OCI-LY7 (cell line): ENCODE results near the genes MTFR1L and TRIM63.

DNA sequence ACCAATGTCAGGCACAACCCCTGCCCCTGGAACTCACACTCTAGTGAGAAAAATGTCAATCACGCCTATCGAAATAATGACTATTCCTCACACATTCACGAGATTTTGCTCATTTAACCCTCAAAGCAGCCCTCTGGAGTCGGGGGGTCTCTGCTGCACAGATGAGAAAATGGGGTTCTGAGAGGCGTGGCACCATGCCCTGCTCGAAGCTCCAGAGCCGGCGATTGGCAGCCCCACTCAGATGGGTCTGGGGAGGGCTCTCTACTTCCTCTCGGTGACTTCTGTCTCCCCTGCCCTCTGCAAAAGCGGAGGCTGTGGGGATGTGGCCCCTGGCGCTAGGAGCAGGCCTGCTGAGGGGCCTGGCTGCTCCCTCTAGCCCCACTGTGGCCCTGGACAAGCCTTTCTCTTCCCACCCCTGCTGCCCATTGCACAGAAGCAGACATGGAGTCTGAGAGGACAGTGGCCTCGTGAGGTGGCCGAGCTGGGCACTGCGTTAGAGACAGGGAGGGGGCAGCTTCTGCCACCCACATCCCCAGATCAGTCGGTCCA is 90.4 kb upstream of the RUNX3 start:
- PRO-cap = no peak
- RAMPAGE, long total RNA = no peak

DNA sequence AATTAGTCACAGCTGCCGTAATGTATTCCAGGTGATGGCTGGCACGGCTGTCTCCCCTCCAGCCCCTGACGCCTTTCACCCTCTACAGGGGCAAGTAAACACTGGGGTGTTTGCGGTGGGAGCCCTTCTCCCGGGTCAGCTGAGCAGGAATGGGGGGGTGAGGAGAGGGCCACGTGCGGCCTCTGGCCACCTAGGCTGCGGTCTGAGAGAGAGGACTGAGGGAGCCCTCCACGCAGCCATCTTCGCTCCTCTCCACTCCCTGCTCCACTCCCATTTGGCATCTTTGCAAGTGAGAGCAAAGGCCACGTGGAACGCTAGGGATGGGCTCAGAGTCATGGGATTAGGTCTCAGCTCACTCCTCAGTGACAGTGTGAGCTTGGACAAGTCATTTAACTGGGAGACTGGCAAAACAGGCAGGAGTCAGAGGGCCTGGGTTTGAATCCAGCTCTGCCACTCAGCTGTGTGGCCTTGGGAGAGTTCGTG is 125.1 kb downstream of the SYF2 start:
- PRO-cap = no peak
- RAMPAGE, long total RNA = no peak

DNA sequence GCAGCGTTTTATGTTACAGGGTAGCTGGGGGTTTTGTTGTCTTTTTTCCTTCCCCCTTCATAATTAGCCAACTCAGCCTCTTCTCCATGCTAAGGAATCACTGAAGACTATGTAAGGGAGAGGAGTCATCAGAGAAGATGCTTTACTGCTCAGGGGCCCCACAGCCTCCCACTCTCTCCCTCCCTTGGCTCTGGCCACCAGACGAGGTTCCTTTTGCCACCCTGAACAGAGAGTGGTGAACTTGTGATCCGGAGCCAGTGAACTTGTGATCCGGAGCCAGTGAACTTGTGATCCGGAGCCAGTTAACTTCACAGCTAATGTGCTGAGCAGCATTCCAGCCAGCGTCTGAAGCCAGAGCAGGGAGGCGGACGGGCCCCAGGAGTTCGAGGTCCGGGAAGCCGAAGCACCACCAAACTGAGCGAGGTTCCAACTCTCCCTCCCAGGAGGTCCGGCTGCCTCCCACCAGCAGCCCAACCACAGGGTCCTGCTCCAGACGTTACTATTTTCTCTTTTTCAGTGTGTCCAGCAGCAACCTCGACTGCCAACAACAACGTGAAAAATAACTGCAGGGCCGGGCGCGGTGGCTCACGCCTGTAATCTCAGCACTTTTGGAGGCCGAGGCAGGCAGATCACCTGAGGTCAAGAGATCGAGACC is 85.9 kb downstream of the SYF2 start:
- PRO-cap = no peak
- RAMPAGE, long total RNA = no peak

GRCh38 chr1:25198650-25199142 is 33.6 kb downstream of the SYF2 start:
- PRO-cap = no peak
- RAMPAGE, long total RNA = no peak

GRCh38 chr1:25218732-25219820 is 13.2 kb downstream of the SYF2 start:
- PRO-cap = no peak
- RAMPAGE, long total RNA = no peak

DNA sequence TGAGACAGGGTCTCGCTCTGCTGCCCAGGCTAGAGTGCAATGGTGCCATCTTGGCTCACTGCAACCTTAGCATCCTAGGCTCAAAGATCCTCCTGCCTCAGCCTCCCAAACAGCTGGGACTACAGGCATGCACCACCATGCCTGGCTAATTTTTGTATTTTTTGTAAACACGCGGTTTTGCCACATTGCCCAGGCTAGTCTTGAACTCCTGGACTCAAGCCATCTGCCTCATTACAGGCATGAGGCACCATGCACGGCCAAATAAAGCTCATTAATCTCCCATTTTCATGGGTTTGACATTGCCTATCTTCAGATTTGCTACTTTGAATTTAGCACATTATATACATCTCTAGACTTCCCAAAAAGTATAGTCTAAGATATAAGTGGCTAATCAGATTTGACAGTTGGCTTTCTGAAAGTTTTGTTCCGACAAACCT is 2.5 kb downstream of the RSRP1 start:
- PRO-cap = no peak
- RAMPAGE, long total RNA = no peak

GRCh38 chr1:25334578-25334849 is 3.6 kb upstream of the TMEM50A start:
- PRO-cap = no peak
- RAMPAGE, long total RNA = no peak

- PRO-cap = unidirectional peak, minus-strand start at chr1:25338855
- RAMPAGE, long total RNA = no peak
Measured at GRCh38 chr1:25338744-25339427, 752 bp downstream of the TMEM50A start.

DNA sequence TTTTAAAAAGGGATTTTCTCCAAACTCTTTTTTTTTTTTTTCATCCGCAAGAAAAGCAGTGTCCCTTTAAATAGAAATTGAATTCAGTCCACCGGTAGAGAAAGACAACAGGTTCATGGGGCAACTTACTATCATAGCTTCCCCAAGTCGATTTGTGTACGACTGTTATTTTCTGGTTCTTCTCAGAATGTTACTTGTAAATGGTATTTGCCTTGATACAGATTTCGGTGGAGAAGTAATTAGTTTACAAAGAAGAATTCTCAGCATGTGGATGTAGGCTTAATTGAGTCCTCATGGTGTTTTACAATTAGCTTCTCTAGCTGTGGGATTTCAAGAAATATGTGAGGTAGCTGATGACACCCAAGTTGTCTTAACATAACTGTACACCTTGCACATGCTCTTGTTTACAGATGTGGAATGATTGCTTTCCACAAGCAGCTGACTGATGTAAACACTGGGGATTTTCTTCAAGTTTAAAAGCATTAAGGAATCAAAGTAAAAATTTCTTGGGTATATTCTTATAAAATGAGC is 1.3 kb downstream of the MACO1 start:
- PRO-cap = no peak
- RAMPAGE, long total RNA = no peak

- PRO-cap = no peak
- RAMPAGE, long total RNA = no peak
Measured at GRCh38 chr1:25568358-25568952, 25.0 kb downstream of the LDLRAP1 start.

DNA sequence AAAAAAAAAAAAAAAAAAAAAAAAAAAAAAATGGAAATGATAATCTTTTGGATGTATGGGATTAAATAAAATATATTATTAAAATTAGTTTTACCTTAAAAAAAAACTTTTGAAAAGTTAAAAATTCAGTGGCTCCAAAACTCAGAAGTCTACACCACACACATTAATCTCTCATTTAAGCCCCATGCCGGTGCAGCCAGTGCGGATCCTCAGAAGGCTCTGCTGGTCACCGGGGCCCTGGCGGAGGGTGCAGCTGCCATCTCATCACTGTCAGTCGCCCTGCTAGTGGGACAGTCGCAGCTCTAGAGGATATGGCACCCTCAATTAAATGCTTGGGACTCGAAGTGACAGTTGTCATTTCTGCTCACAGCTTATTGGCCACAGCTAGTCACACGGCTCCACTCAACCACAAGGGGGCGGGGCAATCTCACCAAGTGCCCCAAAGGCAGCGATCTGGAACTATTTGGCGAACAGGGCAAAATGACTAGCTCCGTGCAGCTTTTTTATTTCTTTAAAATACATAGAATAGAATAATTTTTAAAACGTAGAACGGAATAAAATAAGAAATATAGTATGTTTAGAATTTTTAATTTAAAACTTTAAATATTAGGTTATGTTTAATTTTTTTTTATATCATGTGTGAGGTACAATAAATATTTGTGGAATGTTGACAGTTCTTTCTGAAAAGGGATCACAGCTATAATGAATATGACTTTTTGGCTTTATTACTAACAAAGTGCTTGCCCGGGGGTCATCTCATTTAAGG is 8.0 kb upstream of the MAN1C1 start:
- PRO-cap = bidirectional peak, plus-strand start at position 272 of the sequence, minus-strand start at position 313 of the sequence
- RAMPAGE, long total RNA = no peak

DNA sequence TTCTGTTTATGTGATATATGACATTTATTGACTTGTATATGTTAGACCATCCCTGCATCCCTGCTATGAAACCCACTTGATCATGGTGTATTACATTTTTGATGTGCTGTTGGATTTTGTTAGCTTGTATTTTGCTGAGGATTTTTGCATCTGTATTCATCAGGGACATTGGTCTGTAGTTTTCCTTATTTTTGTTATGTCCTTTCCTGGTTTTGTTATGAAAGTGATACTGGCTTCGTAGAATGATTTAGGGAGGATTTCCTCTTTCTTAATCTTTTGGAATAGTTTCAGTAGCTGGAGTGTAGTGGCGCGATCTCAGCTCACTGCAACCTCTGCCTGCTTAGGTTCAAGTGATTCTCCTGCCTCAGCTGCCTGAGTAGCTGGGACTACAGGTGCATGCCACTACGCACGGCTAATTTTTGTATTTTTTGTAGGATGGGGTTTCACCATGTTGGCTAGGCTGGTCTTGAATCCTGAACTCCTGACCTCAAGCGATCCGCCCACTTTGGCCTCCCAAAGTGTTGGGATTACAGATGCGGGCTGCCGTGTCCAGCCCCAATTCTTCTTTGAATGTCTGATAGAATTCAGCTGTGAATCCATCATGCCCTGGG is 15.0 kb downstream of the MAN1C1 start:
- PRO-cap = no peak
- RAMPAGE, long total RNA = no peak

DNA sequence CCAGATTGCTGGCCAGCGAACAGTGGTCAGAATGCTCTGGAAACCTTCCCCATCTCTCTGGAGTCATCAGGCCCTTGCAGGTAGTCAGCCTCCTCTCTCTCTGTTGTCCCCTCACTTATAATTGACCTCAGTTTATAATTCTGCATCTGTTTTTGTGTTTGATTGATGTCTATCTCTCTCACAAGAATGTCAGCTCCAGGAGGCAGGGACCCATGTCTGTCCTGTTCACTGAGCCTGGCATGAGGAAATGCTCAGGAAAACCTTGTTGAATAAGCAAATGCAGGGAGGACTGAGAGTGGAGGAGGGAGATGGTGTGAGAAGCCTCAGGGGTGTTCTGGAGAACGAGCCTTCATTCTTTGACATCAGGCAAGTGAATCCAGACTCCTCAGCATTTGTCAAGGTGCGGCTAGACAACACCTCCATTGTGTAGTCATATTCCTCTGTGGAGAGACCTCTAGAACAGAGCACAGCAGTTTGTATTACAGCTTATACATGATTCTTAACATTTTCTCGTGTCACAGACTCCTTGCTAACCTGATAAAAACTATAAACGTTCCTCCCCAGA is 45.5 kb downstream of the MAN1C1 start:
- PRO-cap = no peak
- RAMPAGE, long total RNA = no peak

DNA sequence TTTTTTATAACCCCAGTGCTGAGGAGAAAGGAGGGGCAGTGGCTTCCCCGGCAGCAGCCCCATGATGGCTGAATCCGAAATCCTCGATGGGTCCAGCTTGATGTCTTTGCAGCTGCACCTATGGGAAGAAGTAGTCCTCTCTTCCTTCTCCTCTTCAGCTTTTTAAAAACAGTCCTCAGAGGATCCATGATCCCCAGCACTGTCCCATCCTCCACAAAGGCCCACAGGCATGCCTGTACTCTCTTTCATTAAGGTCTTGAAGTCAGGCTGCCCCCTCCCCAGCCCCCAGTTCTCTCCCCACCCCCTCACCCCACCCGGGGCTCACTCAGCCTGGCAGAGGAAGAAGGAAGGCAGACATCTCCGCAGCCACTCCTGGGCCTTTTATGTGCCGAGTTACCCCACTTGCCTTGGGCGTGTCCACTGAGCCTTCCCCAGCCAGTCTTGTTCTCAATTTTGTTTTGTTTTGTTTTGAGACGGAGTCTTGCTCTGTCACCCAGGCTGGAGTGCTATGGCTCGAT is 2.9 kb upstream of the MTFR1L start:
- PRO-cap = no peak
- RAMPAGE, long total RNA = no peak

DNA sequence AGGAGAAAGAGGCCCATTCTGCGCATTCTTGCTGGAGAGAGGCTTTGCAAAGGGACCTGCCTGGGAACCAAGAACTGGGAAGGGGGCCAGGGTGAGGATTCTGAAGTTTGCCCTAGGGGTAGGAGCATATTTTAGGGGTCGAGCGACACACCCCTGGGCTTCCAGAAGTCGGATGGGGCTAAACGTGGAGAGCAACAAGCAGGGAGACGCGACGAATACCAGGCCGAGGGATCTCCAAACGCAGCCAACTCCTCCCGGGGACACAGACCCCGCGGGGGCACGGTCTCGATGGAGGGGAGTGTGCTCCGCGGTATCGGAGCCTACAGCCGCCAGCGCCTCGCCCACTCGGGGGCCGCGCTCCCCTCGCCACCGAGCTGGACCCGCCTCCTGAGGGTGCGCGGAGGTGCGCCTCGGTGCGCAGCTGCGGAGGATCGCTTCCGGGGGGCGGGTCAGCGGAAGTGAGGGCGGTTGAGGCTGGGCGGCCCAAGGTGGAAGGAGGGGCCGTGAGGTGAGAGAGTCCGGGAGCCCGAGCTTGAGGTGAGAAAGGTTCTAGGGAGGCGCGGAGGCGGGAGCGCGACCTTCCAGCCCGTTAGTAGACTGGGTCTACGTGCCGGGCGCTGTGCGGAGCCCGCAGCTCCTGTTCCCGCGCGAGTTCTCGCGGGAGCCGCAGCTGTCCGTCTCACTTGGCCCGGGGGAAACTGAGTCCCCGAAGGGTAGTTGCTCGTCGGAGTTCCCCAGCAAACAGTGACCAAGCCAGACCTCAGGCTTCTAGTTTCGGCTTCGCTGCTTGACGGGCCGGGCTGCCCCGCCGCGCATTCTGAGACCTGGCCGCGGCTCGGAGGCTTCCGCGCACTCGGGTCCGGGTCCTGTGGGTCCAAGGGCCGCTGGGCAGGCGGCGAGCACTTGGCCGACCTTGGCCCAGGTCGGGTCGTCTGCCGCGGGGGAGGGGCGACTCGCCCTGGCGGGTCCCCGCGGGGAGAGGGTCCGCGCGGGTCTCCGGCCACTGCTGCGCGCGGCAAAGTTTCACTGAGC is at the start of gene MTFR1L:
Gene MTFR1L, plus strand, starts transcription at position 462 of the 1,032 bp plus-strand sequence.
- PRO-cap = bidirectional peak, plus-strand start at position 557 of the sequence, minus-strand start at position 389 of the sequence; bidirectional peak, plus-strand start at position 716 of the sequence, minus-strand start at position 743 of the sequence
- RAMPAGE, long total RNA = no peak

DNA sequence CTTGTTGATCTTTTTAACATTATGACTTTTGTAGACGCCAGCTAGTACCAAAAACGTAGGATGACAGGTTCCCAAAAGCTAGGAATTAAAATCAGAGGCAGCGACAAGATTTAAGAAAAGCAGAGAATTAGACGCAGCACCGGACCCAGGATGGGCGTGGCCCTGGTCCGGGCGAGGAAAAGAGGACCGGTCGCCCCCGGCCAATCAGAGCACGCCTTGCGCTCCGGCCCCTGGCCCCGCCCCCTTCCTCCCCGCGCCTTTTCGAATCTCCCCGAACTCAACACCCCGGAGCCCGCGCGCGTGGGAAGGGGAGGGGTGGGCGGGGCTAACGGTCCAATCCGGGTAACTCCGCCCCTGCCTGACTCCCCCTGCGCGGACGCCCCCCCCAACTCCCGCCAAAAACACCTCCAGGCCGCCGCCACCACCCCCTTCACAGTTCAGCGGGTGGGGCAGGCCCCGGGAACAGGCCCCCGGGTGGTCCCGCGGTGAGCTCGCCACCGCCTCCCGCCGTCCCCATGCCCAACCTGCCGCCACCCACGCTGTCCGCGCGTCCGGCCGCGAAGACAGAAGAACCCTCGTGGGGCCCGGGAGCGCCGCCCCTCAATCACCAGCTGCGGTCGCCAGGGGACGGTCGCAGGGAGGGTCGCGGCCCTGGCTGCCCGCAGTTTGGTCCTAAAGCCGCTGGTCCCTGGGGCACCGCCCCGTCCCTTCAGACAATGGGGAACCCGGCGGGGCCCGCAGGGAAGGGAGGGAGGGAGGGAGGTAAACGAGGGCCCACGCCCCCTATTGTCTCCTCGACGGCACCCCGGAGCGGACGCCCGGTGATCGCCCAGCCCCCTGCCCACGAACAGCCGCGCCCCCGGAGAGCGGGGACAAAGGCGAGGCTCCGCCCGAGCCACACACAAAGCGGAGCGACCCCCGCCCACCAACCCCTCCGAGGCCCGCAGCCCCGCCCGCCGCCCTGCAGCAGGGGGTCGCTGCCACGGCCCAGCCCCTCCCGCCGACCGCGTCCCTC is 584 bp downstream of the STMN1 start:
- PRO-cap = bidirectional peak, plus-strand start at position 433 of the sequence, minus-strand start at position 152 of the sequence; bidirectional peak, plus-strand start at position 603 of the sequence, minus-strand start at position 537 of the sequence; bidirectional peak, plus-strand start at position 786 of the sequence, minus-strand start at position 718 of the sequence
- RAMPAGE, long total RNA = no peak

GRCh38 chr1:25933388-25933926 is 27.2 kb upstream of the STMN1 start:
- PRO-cap = no peak
- RAMPAGE, long total RNA = no peak

GRCh38 chr1:26046479-26047149 is 696 bp upstream of the SLC30A2 start:
- PRO-cap = no peak
- RAMPAGE, long total RNA = no peak

- PRO-cap = no peak
- RAMPAGE, long total RNA = no peak
Measured at GRCh38 chr1:26067492-26068037, at the start of gene TRIM63. Gene TRIM63, minus strand, starts transcription at chr1:26067630.

DNA sequence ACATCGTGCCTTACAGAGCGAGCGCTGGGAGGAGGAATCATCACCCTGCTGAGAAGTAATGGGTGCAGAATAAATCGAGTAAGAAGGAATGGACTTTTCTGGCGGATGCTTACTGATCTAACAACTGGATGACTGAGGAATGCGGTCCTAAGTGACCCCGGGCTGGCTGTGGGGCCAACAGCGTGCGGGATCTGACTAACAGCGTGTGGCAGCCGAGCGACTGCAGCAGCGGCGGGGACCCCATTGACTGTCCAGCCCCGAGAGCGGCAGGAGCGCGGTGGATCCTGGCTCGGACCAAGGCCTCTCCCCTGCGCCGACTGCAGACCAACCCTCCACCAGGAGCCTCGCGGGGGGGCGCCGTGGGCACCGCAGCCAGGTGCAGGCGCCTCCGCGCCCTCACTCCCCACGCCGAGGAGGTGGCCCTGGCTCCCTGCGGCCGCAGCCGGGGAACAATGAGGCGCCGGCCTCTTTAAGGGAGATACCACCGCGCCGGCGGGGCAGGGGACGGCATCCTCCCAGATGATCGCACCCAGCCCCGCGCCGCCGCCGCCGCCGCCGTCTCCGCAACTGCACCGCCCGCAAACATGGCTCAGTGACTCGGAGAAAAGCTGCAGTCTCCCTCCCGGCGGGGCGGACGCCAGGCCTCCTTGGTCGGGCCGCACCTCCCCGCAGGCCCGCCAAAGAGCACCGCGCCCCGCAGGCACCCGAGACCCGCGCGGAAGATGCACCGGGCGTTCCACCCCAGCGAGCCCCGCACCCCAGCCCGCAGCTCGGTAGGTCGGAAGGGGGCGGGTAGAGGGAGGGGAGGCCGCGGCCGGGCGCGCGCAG is 762 bp upstream of the PDIK1L start:
- PRO-cap = bidirectional peak, plus-strand start at position 243 of the sequence, minus-strand start at position 245 of the sequence; bidirectional peak, plus-strand start at position 518 of the sequence, minus-strand start at position 454 of the sequence
- RAMPAGE, long total RNA = no peak